Measurements from ENCODE around the genes SRPK3, RENBP and DNASE1L1.

DNA sequence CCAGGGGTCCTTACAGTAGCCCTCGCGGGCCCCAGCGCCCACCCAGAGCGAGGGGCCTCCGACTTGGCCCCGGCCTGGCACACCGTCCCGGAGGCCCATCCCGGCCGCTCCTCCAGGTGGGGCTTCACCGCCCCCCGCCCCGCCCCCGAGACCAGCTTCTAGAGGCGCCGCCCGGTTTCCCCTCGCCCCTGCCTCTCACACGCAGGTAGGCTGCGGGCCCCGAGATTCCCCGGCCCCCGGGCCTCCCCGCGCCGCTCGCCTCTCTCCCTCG is 250 bp downstream of the BCAP31 start:
- PRO-cap: unidirectional peak, minus-strand start at position 112 of the sequence

- PRO-cap: no peak
Observed at GRCh38 chrX:153780574-153781188, at the start of gene SRPK3. TSS of gene SRPK3 (plus strand) at chrX:153781041.

- PRO-cap: no peak
Observed at GRCh38 chrX:153829302-153829776, 1.0 kb downstream of the PDZD4 start.

DNA sequence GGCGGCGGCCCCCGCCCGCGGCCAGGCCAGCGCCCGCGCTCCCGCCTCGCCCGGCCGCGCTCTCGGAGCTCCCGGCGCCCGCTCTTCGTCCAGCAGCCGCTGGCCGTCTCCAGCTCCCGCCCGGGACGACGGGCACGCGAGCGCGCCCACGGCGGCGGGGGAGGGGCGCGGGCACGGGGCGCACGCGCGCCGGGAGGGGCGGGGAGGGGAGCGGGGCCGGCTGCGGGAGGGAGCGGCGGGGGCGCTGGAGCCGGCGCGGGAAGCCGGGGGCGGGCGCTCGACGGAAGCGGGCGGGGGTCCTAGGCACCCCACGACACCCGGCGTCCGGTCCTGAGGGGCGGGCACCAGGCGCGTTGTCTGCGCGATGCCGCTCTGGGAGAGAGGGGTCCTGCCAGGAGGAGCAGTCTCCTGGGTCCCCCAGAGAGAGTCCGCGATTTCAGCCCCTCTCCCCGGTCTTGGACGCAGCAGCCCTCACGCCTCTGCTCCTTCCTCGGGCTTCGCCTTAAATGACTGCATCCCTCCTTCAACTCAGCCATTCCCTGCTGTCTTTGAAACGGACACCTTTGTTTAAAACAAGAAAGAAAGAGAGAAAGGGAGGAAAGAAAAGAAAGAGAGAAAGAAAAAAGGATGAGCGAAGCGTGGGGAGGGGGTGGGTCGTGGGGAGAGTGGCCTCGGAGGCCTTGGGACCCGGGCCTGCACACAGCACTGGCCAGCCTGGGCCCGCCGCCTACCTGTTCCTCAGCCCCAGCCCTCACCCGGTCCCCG is 615 bp upstream of the PDZD4 start:
- PRO-cap: unidirectional peak, minus-strand start at position 127 of the sequence

- PRO-cap: no peak
Observed at GRCh38 chrX:153921442-153922468, 4.3 kb downstream of the ARHGAP4 start.

DNA sequence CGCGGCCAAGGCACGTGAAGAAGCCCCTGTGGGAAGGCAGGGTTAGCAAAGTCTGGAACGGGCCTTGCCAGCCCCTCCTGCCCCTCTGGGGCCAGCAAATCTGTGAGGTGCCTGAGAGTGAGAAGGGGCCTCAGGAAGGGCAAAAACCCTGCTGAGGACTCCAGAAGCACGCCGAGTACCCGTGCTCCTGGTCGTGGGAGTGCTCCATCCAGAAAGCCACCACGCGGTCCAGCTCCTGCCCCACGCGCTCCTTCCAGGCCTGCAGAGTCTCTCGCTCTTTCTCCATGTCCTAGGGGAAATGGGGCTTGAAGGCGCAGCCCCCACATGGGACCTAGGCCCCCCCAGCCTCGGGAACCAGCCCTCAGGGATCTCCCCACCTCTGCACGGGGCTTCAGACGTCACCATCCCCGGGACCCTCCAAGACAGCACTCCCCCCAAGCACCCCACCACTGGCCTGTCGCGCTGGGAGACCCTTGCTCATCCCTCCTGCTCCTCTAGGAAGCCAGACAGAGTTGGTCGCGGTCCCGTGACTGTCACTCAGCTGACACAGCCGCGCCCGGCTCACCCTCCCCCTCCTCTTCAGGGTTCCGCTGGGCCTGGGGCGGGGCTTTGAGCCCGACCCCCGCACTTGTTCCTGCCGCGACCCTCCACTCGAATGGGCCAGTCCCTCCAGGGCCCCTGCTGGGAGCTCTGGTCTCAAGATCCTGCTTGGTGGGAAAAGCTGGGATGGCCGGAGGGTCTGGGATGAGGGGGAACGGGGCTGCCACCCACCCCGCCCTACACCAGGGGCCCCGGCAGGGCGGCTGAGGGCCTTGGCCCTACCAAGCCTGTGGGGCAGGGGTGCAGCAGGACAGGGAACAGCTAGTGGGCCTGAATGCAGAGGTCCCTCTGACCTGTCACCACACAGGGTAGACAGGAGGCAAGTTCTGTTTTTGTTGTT is at the start of gene RENBP:
Gene RENBP (minus strand): TSS at position 514 of the 940 bp plus-strand sequence.
- PRO-cap: bidirectional peak, plus-strand start at position 620 of the sequence, minus-strand start at position 496 of the sequence

DNA sequence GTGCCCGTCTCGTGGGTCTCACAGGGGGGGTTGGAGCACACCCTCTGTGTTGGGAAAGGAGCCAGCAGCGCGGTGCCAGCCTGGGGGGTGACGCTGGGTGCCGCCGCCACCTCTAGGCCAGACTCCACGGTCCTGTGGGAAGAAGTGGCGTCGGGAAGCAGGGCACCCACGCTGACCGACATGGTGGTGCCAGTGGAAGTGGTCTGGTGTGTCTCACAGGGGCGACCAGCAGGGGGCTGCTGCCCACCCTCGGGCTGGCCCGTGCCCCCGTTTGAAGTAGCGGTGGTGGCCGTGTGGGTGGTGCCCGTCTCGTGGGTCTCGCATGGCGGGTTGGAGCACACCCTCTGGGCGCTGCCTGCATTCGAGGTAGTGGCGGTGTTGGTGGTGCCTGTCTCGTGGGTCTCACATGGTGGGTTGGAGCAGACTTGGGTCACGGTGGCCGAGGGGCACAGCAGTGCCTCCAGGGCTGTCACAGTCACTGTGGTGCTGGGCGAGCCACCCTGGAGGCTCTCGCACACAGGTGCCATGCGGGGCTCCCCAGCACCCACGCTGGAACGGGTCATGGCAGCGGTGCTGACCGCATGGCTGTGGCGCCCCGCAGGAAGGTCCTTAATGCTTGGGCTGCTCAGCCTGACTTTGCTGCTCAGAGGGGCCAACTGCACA is 9.8 kb upstream of the RENBP start:
- PRO-cap: no peak

DNA sequence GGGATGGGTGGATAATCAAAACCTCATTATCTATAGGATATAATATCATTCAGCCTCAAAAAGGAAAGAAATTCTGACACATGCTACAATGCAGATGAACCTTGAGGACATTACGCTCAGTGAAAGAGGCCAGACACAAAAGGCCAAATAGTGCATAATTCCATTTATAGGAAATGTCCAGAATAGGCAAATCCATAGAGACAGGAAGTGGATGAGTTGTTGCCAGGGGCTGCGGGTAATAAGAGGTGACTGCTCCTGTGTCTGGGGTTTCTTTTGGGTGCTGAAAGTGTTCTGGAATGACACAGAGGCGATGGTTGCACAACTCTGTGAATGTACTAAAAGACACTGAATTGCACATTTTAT is 23.2 kb upstream of the IRAK1 start:
- PRO-cap: no peak

DNA sequence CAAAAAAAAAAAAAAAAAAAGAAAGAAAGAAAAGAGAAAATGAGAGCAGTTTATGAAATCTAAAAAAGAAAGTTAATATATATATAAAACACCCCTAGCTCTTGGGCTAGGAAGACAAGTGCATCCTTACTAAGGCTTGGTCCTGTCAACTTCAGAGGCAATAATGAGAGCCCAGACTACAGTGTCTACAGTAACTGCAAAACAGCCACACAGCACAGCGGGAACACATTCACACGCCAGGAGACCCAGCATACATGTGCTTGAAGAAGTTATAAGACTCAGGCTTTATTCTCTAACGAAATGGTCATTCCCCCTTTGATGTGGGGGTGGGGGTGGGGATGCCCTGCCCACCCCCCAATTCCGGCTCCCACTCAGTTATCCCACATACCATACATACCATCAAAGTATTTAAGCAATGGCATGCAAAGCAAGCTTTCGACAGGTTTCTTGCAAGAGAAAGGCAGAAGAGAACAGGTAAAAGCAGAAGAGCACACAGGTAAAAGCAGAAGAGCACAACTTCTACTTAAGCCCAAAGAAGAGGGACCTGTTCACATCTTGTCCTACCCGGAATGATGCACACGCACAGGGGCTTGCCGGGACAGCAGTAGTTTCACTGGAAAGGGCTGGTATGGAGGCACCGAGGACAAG is 3.6 kb downstream of the MECP2 start:
- PRO-cap: no peak

- PRO-cap: no peak
Observed at GRCh38 chrX:154121390-154121747, 22.7 kb upstream of the OPN1LW start.

DNA sequence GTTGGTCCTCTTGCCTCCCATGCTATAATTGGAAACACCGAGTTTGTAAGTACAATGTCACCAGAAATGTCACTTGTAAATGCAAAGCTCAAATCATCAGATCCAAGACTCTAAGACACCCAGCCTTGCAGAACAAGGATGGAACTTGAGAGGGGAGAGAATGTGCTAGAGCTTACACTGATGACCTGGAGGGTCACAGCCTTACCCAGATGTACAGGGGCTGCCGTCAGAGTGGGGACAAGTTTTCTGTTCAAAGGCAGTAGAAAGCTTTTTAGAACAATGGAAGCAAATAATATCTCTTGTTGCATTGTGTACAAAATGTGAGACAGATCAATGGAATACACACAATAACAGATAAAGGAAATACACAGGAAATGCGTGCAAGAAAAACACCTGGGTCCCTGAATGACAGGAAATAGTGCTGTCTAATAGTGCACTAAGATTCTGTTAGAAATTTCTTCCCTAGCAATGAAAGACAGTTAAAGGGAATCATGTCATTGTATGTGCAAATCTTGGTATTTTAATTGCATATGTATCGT is 8.2 kb upstream of the OPN1LW start:
- PRO-cap: no peak

DNA sequence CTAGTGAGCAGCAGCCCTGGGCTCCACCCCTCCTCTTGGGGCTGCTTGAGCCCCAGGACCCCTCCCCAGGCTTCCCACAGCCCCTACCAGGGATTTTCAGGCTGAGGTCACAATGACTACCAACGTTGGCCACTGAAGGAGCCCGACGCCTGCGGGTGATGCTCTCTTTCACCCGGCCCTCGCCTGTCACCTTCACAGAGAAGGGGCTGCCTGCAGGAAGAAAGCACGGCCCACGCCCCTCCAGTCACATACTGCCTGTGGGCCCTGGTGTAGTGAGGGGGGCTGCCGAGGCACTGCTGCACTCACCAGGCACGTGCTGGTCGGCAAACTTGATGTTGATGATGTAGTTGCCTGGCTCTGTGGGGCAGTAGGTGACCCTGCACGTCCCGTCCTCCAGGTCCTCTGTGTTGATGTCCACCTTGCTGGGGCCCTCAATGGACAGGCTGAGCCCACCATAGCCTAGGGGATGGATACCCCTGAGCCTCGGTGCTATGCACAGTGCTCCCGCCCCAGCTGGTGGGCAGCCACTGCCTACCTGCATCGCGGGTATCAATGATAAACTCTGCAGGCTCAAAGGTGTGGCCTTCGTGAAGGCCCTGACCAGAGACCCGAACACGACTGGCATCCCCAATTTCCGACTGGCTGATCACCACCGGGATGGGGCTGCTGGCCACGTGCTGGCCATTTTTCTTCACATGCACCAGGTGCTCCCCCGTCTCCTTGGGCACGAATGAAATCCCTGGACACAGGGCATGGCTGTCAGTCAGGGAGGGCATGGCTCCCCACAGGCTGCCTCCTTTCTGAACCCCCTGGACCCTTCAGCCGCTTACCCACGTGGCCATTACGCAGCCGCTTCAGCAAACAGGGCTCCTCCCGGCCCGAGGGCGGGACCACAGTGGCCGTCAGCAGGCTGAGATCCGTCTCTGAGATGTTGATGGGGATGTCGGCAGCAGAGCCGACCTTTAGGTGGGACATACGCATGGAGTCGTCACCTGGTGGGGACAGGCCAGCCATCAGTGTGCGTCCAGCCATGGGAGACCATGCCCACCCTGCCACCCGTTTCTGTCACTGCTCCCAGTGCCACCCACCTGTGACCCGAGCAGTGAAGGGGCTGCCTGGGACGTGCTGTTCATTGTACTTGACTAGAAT is 21.6 kb downstream of the FLNA start:
- PRO-cap: no peak

DNA sequence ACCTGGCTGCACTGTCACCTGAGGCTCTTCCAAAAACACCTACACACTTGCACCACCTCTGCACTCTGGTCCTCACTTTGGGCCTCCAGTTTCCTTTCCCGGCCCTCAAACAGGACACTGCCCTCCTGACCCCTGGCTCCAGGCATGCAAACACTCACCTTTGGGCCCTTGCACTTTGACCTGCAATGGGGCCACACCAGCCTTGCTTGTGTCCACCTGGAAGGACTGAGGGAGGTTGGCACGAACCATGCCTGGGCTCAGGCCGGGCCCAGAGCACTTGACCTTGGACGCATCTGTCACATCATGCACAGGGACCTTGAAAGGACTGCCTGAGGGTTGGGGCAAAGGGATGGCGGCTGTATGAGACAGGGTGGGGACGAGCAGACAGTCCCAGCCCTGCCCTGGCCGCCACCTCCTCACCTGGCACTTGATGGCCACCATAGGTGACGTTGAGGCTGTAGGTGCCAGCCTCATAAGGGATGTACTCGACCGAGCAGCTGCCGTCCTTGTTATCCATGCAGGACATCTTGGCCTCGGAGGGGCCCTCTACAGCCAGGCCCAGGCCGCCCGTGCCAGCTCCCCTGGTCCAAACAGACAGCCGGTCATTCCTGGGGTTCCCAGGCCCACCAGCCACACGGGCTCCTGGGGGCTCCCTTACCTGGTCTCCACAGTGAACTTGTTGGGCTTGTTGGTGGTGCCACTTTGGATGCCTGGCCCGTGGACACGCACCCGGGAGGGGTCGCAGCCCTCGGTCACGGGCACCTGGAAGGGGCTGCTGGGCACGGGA is 15.4 kb downstream of the FLNA start:
- PRO-cap: no peak

GRCh38 chrX:154360492-154360846 is 14.0 kb downstream of the FLNA start:
- PRO-cap: no peak

GRCh38 chrX:154365788-154366739 is 8.4 kb downstream of the FLNA start:
- PRO-cap: no peak

DNA sequence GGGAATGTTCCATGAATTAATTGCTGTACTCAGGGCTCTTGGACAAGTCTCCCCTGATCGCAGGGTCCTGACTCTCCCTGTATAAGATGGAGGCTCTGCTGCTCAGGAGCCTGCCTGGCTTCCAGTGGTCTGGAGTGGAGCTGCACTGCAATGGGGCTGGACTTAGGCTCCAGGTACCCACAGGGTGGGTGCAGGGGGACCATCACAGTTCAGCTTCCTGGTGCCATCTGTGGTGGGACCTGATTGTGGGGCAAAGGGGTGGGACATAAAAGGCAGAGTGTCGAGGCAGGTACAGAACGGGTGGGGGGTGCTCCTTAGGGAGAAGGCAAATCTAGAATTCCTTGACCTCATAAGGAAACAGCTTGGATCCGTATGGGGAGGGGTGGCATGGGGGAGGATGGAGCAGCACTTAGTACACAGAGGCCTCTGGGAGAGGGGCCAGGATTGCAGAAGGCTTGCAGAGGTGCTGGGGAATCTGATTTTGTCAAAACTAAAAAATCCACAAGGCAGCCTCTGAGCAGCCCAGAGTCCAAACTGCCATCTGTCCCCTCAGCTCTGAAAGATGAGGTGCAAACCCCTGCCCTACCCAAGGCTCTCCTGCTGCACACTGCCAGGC is 2.2 kb upstream of the FLNA start:
- PRO-cap: bidirectional peak, plus-strand start at position 419 of the sequence, minus-strand start at position 299 of the sequence

- PRO-cap: unidirectional peak, minus-strand start at chrX:154378652; bidirectional peak, plus-strand start at chrX:154379350, minus-strand start at chrX:154378960
Observed at GRCh38 chrX:154378406-154379117, 533 bp upstream of the EMD start.

DNA sequence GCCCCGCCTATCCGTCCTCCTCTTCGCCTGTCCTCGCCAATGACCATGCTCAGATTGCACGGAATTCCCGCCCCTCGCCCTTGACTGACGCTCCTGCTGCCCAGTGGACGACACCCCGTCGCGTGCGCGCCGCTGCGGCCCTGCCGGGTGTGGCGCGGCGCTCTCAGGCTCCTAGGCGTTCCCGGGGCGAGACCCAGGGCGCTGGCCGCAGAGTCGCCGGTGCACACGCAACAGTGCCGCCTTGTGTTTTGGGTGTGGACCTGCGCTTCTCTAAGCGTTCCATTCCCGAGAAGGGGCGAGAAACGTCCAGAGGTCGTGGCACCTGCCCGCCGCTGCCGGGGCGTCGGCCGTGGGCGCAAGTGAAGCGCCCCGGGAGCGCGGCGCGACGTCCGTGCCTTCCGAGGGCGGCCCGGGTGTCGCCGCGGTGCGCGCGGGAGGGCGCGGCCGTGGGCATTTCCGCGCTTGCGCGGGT is 8.1 kb upstream of the RPL10 start:
- PRO-cap: unidirectional peak, plus-strand start at position 282 of the sequence

DNA sequence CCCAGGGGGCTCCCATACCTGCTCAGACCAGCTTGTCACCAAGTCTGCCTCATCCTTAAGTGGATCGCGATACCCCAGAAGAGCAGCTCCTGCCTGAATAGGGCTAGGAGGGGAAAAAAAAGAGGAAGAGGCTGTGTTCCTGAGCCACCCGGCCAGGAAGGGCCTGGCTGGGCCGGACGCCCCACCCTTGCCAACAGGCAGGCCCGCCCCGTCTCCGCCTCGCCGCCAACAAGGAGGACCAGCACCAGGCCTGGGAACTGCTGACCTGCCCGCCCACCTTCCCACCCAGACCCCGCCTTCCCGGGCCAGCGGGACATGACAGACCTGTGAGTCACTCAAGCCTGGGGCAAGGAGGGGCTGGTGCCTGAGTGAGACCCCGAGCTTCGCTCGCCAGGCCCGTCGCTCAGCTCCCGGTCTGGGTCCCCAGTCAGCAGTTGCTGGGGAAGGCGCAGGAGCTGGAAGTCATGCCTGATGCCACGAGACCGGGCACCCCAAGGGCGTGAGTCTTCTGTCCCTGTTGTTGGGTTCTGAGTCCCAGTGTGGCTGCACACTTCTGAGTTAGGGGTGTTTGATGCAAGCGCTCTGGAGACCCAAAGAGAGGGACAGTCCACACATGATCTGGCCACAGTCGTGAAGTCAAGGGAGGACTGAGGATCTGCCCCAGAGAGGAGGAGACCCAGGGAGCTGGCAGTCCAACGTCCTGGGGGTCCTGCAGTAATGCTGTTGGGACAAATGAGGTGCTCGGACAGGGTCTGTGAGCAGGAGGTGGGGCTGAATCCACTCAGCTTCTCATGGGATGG is at the start of gene DNASE1L1:
Gene DNASE1L1 (minus strand): TSS at position 161 of the 800 bp plus-strand sequence.
- PRO-cap: bidirectional peak, plus-strand start at position 338 of the sequence, minus-strand start at position 230 of the sequence

- PRO-cap: unidirectional peak, minus-strand start at chrX:154412101
Observed at GRCh38 chrX:154411917-154412378, 609 bp downstream of the TAFAZZIN start.